Parietal lobe (tissue), 2 donors: ENCODE measurements around the gene ETS2.

- RAMPAGE, long total RNA: no peak
Measured at GRCh38 chr21:37376979-37377178, 10.3 kb downstream of the DYRK1A start.

DNA sequence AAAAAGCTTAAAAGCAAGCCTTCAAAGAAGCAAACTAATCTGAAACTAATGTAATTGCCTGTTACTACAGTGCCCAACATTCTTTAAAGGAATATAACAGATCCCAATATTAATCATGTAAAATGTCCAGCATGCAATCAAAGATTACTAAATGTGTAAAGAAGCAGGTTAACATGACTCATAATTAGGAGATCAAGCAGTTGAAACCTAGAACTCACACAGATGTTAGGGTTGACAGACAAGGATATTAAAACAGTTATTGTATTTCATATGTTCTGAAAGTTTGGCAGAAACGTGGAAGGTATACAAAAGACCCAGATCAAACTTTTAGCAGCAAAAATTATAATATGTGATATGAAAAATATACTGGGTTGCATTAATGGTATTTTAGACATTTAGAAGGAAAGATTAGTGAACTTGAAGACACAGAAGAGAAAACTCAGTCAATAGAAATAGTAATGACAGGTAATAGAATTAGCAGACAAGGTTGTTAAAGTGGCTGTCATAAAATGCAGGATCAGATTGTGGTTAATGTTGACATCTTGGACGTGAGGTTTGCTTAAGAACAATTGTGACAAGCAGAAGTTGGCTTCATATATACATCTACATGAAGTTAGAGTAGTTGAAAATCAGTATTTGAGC is 18.0 kb downstream of the DYRK1A start:
- RAMPAGE, long total RNA: no peak

DNA sequence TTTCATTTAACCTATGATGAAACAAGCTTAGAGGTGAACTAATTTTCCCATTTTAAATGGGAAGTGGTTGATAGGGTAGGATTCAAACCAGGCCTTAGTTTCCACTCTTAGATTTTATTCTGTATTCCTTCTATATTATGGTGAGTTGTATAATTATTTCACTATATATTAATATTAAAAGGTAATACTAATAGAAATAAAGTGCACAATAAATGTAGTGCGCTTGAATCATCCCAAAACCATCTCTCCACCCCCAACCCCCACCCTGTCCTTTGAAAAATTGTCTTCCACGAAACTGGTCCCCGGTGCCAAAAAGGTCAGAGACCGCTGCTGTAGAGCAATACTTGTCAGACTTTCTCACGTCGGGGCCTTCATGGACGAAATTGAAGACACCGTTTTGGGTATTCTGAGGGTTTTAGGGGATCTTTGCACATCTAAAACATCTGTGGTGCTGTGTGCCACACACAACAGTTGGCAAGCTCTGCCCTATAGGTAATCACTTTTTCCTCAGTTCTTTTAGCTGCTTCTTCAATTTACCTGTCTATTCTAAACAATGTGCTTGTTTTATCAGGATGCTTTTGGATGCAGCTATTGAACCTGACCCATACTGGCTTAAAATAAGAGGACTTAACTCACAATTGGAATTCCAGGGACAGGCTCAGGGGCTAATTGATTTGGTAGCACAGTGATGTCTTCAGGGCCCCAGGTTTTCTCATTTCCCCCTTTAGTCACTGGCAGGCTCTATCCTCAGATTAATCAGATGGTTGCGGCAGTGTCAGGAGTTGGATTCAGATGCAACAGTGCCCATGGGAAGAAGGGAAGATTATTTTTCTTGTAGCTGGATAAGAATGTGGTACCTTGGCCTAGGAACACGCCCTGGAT is 19.7 kb downstream of the DYRK1A start:
- RAMPAGE, long total RNA: no peak

DNA sequence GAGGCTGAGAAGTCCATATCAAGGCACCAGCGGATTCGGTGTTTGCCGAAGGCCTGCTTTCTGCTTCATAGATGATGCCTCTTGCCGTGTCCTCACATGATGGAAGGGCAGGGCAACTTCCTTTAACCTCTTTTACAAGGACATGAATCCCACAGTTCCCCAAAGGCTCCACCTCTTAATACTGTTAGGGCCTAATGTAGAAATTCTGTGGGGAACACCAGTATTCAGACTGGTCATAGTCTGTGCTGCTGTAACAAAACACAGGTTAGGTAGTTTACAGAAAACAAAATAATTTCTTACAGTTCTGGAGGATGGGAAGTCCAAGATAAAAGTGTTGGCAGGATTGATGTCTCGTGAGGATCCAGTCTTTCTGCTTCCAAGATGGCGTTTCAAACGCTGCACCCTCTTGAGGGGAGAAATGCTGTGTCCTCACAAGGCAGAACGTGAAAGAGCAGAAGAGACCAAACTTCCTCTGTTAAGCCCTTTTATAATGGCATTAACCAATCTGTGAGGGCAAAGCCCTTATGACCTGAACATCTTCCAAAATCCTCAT is 26.0 kb downstream of the DYRK1A start:
- RAMPAGE, long total RNA: no peak

DNA sequence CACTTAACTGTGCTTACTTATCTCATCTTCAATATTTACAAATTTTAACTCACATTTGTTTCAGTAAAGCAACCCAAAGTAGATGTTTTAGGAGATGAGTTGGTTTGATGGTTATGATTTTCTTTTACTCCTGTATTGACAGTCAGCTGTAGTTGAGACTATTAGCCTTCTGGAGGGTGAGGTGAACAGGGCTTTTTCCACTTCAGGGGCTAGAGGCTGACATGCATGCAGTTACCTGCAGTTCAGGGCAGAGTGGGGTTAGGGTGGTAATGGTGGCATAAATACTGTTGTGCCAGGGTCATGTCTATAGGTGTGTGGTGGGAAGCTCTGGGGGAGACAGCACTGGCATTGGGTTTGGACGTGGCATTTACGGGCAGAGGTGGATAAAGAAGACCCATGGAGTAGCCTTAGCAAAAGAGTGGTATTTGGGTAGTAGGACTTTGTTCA is 42.1 kb downstream of the DYRK1A start:
- RAMPAGE, long total RNA: no peak

DNA sequence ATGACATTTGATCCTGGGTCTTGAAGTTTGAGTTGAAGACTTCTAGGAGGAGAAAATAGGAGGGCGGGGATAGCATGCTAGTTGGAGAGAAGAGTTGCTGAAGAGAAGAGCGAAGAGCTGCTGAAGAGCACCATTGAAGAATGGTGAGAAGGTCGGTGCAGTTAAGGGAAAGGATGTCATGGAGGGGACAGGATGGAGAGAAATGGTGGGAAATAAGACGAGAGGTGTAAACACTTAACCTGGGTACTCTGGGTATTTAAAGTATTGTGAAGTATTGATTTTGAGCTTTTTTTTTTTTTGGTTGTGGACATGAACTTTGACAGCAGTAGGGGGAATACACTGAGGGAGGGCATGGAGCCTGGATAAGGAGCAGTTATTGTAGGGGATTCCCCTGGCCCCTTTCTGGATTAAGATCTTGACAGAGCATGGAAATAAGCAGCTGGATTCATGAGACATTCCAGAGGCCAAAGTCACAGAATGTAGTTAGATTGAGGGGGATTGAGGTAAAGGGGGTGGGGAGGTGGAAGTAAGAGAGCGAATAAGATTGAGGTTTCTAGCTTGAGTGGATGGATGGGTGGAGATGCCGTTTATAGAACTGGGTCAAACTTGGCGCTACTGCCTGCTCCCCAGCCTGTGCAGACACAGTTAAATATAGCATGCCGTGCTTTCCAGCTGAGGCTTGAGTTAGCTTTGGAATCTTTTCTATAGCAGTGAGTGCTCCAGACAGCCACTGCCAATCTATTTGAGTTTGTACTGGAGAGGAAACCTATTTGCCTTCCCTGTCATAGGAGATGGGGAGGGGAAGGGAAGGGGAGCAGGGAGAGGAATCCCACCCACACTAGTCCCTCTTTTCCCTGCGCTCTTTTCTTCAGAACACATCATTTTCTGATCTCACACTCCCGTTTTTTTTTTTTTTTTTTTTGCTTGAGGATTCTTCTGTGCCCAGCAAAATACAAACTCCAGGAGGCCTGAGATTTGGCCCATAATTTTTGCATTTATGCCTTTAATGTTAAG is 85.6 kb downstream of the DYRK1A start:
- RAMPAGE, long total RNA: no peak

GRCh38 chr21:37472627-37473018 is 106.0 kb downstream of the DYRK1A start:
- RAMPAGE, long total RNA: no peak

DNA sequence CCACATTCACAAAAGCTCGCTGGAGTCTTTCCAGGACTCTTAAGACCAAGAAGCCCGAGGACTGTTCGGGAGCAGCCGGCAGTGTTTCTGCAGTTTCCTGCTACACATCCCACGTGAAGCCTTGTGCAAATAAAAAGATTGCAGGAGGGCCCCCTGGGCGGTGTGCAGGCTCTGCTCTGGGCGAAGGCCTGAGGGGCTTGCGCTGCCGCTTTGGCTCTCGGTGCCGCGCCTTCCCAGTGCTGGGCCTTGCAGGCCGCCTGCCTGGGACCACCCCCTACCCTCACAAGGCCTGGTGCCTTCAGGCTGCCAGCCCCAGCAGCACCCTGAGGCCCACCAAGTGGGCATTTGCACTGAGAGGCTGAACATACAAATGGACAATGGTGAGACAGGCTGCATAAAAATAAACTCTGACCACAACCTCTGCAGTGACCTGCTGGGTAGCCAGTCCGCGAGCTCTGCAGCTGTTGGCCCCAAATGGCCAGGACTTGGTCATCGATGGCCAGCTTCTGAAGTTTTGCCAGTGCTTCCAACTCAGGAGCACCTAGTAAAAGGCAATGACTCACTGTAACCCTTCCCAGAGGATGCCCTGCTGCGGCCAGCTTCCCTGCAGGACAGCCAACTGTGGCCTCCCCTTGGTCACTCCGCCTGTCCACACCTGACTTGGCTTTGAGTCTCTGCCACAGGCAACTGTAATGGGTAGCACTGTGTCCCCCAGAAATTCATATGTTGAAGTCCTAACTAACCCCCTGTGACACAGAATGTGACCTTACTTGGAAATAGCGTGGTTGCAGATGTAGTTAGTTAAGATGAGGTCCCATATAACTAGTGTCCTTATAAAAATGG is 185.3 kb downstream of the DYRK1A start:
- RAMPAGE, long total RNA: no peak

- RAMPAGE, long total RNA: no peak
Measured at GRCh38 chr21:37555632-37556403, 189.2 kb downstream of the DYRK1A start.

DNA sequence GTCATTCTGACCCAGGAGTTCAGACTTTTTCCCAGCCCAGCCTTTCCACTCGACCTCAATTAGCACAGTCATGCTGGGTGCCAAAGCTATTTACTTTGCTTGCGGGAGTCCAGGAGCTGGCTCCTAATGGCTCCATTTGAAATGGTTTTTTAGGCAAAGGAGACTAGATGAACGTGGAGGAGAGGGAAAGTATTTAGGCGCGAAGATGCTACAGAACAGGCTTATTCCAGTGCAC is 198.3 kb downstream of the DYRK1A start:
- RAMPAGE, long total RNA: no peak

DNA sequence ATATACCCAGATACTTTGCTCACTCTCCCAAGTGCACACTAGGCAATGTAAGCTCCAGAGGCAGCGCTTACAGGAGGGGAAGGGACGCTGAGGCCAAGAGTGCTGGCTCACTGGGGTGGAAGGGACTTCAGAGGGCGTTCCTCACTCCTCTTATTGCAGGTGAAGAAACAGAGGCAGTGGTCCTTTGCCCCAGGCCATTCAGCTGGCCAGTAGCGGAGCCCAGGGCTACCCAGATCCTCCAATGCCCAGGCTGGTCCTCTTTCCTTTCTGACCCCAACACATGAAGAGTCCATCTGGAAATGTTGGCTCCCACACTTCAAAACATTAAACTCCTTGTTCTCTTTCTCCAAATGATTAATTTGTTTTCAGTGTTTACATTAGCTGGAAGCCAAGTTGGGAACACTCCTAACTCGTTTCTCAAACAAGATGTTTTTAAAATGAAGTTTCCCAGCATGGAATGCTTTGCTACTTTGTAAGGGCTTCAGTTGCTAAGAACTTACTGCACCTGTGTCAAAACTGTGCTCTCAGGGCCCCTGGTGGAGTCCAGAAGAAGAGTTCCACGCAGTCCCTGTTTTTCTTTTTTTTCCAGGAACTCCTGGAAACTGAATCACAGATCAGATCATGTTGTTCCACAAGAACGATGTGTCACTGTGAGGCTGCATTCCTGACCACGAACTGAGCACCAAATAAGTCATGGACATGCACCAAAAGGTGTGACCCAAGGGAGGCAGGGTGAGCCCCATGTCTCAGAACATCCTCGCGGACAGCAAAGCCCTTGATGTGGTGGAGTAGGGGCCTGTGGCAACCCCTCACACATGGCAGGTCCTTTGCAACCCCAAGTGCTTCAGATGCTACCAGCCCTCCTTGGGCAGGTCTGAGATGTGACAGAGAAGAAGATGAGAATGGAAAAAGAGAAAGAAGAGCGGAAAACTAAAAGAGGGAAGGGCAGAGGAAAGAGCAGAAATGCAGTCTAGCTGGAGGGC is 257.4 kb downstream of the KCNJ6 start:
- RAMPAGE, long total RNA: no peak

GRCh38 chr21:38195817-38196621 is 60.8 kb upstream of the KCNJ15 start:
- RAMPAGE, long total RNA: no peak

- RAMPAGE, long total RNA: no peak
Measured at GRCh38 chr21:38303162-38303762, 46.5 kb downstream of the KCNJ15 start.

GRCh38 chr21:38376276-38377074 is 119.7 kb downstream of the KCNJ15 start:
- RAMPAGE, long total RNA: no peak

GRCh38 chr21:38496272-38496567 is 2.1 kb downstream of the ERG start:
- RAMPAGE, long total RNA: no peak

DNA sequence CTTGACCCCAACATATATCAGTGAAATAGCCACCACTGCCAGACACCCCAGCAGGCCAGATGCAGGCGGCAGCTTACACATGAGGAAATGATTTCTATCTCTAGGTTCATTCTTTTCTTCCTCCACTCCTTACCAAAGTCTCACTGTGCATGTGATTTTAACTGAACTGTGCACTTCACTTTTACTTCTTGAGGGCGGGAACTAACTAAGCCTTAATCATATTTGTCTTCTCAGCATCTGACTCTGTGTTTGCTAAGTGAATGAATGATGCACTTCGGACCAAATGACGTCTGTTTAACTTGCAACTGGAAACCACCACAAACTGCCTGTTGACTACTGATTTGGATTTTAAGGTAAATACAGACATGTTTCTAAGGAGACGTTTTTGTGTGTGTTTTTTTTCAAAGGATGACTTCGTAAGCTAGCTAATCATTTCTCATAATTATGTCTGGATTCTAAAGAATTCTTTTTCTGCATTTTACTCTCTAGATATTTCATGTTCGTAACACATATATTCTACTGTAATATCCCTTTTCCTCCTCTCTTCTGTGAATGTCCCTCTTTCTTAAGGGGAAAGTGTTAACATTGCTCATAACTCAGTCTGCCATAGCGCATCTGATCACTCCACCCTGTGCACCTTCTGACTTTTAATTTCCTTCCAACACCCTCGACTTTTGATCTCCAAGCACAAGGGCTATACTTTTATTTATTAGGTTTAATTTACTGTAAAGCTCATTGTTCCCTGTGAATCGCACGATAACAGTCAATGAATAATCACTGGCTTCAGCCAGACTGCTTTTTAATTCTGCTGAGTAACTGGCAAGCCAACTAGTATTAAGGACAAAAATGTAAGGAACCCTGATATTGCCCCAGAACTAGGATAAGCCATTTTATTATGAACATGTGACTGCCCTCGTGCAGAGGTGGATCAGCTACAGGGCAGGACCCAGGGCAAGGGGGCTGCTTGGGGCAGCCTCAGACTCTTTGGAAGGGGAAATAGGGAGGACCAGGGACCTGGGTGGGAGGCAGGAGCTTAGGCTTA is 2.8 kb upstream of the ETS2 start:
- RAMPAGE, long total RNA: no peak

DNA sequence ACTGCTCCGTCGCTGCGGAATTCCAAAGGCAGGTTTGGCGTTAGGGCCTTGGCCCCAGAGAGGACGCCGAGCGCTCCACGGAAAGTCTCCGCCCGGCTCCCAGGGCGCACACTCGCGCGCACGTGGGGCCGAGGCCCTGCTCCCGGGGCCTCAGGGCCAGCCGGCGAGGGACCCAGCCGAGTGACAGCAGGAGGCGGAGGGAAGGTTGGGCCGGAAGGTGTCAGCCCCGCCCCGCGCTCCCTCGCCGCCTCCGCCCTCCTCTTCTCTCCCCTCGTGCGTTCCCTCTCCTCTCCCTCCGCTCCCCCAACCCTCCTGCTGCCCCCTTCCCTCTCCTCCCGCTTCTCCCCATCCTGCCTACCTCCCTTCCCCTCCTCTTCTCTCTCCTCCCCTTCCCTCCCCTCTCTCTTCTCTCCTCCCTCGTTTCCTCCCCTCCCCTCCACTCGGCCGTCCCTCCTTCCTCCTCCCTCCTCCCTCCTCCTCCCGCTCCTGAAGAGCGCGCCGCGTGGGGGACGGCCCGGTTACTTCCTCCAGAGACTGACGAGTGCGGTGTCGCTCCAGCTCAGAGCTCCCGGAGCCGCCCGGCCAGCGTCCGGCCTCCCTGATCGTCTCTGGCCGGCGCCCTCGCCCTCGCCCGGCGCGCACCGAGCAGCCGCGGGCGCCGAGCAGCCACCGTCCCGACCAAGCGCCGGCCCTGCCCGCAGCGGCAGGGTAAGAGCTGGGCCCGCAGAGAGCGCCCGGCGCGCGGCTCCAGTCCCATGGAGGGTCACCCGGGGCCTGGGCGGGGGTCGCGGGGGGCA is at the start of gene ETS2:
TSS of gene ETS2 (plus strand) at position 517 of the 797 bp plus-strand sequence.
- RAMPAGE, long total RNA: no peak

- RAMPAGE, long total RNA: no peak
Measured at GRCh38 chr21:38809921-38810372, 4.2 kb downstream of the ETS2 start.

- RAMPAGE, long total RNA: no peak
Measured at GRCh38 chr21:38820287-38821201, 14.8 kb downstream of the ETS2 start.

DNA sequence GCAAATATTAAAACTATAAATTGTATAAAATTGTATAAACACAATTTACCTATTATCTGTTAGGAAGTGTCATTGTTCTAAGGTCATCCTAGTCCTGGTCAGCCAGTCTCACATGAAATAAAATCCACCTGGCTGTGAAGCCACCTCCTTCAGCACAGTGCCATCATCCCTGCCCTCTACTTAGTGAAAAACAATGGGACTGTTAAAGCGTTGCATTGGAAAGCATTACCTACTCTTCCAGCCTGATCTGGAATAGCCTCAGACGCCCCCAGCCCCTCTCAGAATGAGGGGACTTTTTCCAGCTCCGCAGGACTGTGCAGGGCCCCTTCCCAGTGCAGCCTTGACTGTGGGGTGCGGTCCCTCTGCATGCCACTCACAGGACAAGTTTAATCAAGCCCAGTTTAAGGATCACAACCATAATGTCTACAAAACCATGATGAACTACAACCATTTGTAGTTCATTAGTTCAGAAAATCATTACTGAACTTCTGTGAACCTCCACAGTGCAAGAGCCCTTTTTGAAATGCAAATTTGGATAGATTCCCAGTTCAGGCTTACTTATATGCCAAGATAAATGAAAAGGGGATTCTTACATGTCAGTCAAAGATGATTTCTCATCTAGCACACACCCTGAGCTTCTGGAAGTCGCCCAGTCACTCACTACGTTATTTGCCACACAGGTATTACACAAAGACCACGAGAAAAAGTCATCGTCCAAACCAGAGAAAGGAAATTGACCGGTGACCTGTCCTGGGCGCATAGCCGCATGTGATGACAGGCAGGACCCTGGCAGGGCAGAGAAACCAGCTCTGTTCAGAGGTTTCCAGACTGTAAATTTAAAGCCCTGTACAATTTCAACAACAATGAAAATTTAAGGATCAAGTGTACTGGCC is 41.7 kb downstream of the ETS2 start:
- RAMPAGE, long total RNA: no peak